HGPS cell (cell line): ENCODE results near the genes TST and CDC42EP1.

DNA sequence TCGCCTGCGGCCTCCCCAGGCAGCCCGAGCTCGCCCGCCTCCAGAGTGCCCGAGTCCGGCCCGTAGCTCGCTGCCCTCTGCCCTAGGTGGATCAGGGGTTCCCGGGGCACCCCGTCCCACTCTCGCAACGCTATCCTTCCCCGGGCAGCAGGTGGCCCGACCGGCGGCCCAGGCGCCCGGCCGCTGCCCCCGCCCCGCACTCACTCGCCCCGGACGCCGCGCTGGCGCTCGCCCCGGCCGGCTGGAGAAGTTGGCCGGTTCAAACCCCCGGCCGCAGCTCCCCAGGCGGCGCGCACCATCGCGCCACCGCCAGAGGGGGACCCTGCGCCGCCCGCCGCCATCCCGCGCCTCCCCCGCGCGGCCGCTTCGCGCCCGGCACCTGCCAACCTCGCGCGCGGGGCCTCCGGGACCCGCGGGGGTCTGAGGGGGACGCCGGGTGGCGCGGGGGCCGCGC lies at the start of gene TST:
TST (minus strand) TSS at position 252 of the 454 bp plus-strand sequence.
- RRBS: 2% methylated on average over 13 of the region's 66 CpGs

DNA sequence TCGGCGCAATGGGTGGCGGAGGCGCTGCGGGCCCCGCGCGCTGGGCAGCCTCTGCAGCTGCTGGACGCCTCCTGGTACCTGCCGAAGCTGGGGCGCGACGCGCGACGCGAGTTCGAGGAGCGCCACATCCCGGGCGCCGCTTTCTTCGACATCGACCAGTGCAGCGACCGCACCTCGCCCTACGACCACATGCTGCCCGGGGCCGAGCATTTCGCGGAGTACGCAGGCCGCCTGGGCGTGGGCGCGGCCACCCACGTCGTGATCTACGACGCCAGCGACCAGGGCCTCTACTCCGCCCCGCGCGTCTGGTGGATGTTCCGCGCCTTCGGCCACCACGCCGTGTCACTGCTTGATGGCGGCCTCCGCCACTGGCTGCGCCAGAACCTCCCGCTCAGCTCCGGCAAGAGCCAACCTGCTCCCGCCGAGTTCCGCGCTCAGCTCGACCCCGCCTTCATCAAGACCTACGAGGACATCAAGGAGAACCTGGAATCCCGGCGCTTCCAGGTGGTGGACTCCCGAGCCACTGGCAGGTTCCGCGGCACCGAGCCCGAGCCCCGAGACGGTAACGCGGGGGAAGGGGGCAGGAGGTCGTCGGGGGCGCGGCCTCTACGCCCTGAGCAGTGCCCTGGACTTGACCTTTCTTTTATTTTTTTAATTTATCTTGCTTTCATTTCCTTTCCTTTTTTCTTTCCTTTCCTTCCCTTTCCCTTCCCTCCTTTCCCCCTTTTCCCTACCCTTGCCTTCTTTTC lies 4.9 kb downstream of the MPST start:
- RRBS: 96% methylated on average over 17 of the region's 79 CpGs

GRCh38 chr22:37101214-37101787 lies 8.2 kb downstream of the TMPRSS6 start:
- RRBS: no CpG with 5 or more reads among the region's 6 CpGs

GRCh38 chr22:37107736-37108308 lies 1.7 kb downstream of the TMPRSS6 start:
- RRBS: no CpG with 5 or more reads among the region's 9 CpGs

DNA sequence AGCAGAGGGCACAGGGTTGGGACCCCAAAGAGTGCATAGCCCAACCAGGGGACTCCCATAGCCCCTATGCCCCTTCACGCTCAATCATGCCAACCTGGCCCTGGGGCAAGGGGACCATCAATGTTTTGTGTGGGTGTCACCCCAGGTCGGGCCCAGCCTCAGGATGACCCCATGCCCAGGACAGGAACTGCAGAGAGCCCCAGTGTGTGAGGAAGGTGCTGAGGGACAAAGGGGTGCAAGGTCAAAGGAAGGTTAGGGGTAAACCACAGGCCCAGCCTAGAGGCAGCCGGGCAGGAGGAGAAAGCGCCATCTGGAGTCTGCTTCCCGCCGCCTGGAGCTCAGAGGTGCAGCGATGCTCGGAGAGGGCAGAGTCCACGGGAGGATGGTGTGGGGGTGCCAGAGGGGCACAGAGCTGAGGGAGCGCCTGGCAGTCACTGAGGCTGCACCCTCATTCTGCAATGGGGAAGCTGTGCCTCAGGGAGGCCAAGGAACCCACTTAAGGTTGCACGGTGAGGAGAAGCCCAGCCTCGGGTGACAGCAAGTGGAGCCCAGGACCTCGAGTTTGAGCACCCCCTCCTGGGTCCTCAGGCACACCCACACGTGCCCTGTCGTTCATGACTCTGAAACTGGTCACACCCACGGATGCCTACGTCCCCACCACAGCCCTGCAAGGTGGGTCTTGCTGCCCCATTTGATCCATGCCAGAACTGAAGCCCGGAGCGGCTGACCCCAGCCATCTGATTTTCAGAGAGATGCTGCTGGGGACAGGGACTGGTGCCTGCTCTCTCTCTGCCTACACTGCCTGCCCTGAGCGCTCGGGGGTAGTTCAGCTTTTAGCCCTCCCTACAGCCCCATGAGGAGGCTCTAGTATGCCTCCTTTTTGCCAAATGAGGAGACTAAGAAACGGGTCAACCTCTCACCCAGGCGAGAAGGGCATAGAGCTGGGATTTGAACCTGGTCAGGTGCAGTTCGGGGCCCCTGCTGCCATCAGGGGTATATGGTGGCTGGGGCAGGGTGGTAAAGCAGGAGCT lies 1.6 kb downstream of the IL2RB start:
- RRBS: no CpG with 5 or more reads among the region's 24 CpGs

DNA sequence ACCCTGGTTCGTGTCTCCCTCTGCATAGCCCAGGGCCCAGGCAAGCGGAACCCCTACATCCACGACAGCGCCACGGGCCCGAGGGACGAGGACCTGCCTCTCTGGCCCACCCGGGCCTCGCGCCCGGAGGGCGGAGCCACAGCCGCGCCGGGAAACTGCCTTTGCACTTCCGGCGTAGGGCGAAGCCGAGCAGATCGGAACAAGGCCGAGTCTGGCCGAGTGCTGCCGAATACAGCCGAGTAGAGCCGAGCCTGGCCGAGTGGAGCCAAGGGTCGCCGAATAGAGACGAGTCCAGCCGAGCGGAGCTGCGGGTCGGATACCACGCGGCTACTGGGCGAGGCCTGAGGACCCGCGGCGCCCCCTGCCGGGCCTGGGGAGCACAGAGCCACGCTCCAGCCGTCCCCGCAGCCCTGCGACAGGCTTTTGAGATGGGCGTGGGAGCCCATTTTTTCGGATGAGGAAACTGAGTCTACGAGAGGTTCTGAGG lies 11.3 kb upstream of the C1QTNF6 start:
- RRBS: no CpG with 5 or more reads among the region's 47 CpGs

DNA sequence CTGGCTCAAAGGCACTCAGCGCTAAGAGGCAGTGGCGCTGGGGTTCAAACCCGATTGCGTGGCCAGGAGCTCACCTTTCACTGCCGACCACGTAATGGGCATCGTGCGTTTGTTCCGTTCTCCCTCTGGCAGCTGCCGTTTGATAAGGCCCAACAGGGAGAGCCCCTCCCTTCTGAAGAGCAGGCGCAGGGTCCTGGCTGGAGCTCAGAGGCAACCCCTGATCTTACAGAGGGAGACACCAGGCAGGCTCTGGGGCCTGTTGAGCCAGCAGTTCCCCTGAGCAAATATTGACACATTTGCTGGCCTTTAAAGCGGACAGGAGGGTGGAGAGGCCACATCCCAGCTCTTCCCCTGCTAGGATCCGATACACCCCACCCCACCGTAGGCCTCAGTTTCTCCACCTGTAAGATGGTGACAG lies 11.7 kb upstream of the C1QTNF6 start:
- RRBS: no CpG with 5 or more reads among the region's 14 CpGs

GRCh38 chr22:37237722-37238355 lies 6.2 kb downstream of the RAC2 start:
- RRBS: no CpG with 5 or more reads among the region's 14 CpGs

DNA sequence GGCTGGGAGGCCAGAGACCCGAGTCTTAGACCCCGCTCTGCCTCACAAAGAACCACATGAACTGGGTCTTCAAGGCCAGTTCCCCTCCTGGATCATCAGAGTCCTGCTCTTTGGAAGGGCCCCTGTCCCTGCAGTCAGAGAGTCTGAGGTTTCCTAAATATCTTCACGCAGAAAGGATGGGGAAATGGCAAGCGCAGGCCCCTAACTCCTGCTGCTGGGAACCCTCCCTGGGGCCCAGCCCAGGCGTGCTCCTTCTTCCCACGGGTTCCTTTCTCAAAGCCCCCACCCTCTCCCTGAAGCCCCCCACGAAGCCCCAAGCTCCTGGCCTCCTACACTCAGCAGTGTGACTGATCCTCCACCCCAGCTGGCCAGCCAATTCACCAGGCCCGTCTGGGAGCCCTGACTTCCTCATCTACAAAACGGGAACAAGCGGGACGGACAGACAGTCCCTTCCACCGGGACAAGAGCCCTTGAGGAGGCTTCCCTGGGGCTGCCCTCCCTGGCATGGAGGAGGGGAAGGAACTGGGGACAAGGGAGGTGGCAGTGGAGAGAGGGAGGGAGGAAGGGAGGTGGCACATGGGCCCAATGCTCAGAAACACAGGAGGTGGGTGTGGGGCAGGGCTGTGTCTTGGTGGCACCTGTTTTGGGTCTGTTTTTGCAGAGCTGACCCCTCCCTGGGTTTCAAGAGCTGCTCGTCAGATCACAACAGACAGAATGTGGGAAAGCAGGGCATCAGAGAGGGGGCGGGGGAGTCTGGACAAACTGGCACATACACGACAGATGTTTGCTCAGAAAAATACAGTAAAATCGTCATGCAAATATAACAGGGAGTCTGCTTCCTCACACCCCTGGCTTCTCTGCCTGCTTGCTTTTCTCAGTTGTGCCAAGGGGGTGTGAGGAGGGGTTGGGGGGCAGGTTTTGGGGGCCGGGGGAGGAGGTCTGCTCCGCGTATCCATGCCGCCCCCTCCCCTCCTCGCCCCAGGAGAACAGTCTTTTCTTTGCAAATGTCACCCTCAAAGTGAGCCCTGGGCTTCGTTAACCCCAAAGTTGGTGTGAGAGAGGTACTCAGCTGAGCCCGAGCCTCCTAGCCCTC lies 56.9 kb downstream of the ELFN2 start:
- RRBS: no CpG with 5 or more reads among the region's 23 CpGs

DNA sequence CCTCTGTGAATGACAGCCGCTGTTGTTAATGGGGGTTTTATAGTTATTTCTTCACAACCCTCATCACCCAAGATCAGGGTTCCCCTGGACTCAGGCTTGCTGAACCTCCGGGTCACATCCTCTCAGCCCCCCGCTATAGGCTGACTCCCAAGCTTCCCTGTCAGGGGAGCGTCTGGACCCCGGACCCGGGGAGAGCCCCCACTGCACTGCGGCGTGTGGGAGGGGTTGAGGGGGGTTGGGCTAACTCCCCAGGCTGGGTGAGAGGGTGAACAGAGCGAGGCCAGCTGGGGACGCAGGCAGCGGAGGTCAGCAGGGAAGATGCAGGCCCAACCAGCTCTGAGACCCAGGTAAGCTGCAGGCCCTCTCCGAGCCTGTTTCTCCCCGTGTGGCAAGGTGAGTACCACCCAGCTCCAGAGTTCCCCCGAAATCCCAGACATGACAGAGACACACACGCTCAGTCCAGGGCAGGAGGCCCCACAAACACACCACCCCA lies 47.3 kb downstream of the ELFN2 start:
- RRBS: 28% methylated on average over 4 of the region's 15 CpGs

DNA sequence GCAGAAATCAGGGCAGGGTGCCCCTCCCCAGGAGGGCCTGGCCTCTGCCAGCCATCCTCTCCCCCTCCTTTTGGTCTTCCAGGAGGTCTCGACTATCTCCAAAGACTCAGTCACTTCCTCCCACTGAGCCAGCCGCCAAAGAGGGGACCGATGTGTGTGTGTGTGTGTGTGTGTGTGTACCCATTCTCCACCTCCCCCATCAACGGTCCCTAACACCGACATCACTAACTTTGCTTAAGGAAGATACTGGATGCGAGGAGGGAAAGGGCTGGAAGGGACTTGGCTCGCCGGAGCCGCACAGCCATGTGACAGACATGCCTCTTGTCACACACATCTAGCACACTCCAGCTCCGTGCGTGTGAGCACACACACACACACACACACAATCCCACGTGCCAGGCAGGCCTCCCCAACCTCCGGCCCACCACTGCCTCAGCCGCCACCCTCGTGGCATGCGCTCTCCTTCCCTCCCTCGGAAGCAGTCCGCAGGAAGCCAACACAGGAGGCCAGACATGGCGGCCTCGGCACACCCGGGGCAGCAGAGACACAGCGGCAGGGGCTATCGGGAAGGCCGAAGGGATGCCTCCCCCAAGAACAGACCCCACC lies 1.3 kb downstream of the MFNG start:
- RRBS: 94% methylated on average over 5 of the region's 24 CpGs

GRCh38 chr22:37498561-37498921 lies 12.4 kb upstream of the MFNG start:
- RRBS: no CpG with 5 or more reads among the region's 10 CpGs

DNA sequence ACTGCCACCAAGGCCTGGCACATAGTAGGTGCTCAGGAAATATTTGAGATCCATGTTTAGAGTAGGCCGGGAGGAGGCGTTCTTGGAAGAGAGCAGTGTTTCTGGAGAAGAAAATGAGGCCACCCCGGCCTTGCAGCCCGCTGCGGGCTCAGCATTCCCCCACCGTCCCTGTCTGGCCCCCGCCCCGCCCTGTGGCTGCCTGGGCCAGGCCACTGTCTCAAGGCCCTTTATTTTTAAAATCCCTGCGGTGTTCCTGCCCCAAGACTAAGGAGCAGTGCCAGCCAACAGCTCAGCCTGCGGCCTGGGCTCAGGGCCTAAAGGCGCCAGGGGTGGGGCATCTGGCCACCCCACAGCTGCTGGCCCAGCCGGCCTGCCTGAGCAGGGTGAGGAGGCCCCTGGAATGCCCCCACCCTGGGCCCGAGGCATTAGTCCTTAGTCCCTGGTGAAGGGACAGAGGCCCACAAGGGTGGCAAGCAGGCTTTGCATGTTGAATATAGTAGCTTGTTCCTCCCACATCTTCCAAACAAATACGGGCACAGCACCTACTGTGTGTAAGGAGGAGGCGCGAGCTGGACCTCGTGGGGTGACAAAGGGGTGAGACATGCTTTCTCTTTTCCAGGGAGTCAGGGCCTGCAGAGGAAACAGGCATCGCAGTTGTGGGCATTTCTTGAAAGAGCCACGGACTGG lies 13.3 kb upstream of the CDC42EP1 start:
- RRBS: 0% methylated on average over 1 of the region's 19 CpGs

DNA sequence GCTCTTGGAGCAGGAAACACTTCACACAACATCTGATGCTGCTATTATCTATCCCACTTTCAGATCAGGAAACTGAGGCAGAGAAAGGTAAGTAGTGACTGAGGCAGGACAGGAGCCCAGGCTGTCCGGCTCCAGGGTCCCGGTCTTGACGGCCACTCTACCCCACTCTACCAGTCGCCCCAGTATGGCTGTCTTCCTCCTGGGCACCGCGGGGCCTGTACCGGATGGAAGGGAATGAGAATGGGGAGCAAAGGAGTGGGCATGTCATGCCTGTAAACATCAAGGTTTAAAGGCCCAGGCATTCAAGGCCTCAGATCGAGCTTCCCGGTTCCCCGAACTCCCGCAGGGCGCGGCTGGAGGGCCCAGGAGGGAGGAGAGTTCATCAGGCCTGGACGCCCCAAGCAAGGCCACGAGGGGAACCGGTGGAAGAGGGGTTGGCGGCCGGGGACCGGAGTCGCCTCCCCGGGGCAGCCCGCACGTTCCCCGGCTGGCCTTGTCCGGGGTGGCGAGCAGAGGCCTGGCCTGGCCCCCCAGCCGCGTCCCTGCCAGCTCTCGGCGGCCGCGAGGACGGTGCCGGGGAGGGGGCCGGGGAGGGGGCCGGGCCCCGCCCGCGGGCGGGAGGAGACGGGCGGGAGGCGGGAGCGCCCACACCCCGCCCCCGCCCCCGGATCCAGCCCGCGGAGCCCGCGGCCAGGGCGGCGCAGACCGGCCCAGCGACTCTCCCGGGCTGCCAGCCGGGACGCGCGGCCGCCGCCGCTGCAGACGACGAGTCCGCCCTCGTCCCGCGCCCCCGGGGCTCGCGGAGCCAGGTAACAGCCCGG lies at the start of gene CDC42EP1:
CDC42EP1 (plus strand) TSS at position 701 of the 821 bp plus-strand sequence.
- RRBS: 6% methylated on average over 56 of the region's 73 CpGs

GRCh38 chr22:37601260-37601591 lies 7.4 kb upstream of the GGA1 start:
- RRBS: no CpG with 5 or more reads among the region's 4 CpGs

DNA sequence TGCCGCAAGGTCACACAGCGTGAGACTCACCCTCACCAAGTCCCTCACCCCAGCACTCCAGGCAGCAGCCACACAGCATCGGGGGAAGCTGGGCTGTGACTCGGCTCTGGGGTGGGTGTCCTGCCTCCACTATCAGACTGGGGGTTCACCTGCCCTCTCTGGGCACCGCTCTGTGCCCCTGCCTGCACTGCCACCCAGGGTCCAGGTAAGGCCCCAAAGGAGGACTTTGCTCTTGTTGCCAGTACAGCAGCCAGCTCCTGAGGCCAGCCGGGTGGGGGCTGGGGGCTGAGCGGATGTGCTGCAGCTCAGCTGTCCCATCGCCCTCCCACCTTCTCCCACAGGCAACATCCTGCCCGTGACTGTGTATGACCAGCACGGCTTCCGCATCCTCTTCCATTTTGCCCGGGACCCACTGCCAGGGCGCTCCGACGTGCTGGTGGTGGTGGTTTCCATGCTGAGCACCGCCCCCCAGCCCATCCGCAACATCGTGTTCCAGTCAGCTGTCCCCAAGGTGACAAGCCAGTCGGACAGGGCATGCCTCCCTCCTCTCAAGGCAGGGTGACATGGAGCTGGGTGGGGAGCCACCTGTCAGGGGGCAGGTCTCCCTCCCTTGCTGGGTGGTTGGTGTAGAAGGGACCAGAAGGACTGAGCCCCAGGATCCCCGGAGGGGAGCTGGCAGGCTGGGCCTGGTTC lies 7.7 kb upstream of the SH3BP1 start:
- RRBS: no CpG with 5 or more reads among the region's 20 CpGs

- RRBS: no CpG with 5 or more reads among the region's 25 CpGs
These were observed 5.7 kb upstream of the SH3BP1 start for GRCh38 chr22:37633558-37634416.

GRCh38 chr22:37654642-37654879 lies 4.0 kb upstream of the PDXP start:
- RRBS: no CpG with 5 or more reads among the region's 4 CpGs

DNA sequence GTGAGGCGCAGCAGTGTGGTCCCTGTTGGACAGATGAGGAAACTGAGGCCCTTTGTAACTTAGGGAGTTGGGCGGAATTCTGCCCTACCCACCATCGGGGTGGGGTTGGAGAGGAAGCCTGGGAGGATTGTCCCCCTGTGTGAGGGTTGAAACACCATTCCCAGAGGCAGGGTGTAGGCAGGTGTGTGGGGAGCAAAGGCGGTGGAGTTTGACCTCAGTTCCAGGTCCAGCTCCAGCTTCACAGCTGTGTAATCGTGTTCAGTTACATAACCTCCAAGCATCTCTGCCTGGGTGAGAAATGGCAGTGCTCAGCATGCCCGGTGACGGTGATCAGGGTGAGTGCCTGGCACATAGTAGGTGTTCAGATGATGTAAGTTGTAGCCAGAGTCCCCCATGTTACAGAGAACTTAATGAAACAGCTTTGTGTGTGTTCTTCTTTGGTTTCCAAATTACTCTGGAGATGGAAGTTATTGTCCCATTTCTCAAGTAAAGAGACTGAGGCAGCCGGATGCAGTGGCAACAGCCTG lies 1.1 kb downstream of the PDXP start:
- RRBS: no CpG with 5 or more reads among the region's 8 CpGs

DNA sequence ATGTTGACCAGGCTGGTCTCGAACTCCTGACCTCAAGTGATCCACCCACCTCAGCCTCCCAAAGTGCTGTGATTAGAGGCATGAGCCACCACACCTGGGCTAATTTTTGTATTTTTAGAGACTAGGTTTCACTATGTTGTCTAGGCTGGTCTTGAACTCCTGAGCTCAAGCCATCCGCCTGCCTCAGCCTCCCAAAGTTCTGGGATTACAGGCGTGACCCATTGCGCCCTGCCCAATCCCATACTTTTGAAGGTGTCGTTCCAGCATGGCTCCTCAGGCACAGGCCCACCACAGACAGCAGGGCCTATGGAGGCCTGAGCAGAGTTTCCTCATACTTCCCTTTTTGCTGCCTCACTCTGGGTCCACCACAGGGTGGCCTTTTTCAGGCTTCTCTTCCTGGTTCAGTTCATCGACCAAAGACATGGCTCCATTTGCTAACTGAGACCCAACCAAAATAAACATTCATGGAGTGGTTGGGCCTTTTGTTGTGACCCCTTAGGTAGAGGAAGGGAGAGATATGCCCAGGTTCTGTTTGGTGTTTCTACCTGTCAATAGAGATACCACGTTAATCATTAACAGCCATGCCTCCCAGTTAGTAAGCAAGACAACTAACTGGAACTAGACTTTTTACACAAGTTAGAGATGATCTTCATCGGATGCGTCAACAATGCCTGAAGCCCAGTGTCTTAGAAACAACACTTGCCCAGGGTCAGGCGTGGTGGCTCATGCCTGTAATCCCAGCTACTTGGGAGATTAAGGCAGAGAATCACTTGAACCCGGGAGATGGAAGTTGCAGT lies 35.0 kb downstream of the TRIOBP start:
- RRBS: no CpG with 5 or more reads among the region's 11 CpGs